Islet of Langerhans (tissue), 1 donor: ENCODE results near the genes APOBEC3A and ENTHD1.

GRCh38 chr22:38484683-38484967, 16.7 kb downstream of the KDELR3 start:
- RRBS, result no CpG with 5 or more reads among the region's 1 CpG

DNA sequence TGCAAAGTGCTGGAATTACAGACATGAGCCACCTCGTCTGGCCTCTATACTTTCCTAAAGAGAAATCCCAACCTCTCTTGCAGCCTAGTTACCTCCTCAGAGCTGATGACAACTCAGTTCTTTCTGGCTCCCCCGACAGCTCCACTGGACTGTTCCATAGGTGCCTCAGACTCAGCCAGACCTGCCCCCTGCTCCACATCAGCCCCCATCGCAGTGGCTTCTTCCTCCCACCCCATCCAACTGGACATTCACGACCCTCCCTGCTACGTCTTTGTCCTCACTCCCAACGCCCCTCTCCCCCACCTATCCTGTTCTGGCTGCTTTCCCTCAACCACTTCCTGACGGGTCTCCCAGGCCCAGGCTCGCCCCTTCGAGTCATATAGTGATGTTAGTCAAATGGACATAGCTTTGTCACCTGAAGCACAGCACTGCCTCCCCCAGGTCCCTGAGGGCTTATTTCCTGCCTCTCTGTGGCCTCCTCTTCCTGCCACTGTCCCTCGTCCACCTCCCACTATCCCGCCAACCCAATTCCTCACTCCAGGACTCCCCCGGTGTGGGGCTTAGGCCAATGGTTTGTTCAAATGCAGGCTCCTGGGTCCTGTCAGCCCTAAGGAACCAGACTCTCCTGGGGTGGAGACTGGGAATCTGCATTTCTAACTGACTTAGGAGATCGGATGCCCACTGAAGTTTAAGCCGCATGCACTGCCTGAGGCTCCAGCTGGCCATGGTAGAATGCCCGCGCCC, 18.5 kb downstream of the SUN2 start:
- RRBS, result no CpG with 5 or more reads among the region's 16 CpGs

GRCh38 chr22:38741886-38742906, 13.6 kb downstream of the SUN2 start:
- RRBS, result 89% methylated on average over 2 of the region's 30 CpGs

DNA sequence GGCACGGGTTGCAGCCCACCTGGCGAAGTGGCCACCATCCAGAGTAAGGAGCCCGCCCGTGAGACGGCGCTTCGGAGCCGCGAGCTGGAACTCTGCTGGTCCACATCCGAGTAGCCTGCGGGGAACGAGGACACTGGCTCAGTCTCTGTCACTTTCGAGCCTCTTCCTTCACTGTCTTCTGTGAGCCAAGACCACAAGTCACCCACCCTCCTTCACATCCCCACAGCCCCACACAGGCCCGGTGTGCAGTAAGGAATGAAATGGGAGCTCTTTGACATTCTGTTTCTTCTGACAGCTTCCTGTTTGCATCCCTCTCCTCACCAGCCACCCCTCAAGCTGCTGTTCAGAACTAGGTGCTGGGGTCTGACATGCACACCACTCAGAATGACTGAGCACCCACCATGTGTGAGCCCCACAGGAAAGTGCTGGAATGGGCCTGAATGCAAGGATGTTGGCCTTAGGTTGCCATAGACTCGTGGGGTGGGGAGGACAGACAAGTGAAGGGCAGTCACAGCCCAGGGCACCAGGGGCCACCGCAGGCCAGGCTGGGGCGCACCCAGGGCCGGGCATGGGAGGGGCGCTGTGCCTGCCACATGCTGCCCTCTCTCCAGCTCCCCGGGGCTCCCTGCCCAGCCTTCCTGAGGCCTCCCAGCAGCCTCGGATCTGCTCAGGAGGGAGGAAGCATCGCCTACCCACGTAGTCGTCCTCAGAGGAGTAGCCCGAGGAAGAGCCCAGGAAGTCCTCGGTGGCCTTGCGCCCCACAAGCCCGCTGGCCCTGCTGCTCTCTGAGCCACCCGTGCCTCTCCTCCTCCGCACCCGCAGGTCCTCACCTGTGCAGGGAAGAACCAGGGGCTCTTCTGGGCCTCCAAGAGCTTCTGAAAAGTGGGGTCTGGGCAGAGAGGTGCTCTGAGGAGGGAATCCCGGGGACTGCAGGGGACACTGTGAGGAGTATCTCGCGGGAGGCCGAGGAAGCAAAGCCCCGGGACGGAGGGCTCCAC, 5.3 kb downstream of the SUN2 start:
- RRBS, result 94% methylated on average over 8 of the region's 37 CpGs

GRCh38 chr22:38756699-38757253, 978 bp upstream of the SUN2 start:
- RRBS, result no CpG with 5 or more reads among the region's 16 CpGs

DNA sequence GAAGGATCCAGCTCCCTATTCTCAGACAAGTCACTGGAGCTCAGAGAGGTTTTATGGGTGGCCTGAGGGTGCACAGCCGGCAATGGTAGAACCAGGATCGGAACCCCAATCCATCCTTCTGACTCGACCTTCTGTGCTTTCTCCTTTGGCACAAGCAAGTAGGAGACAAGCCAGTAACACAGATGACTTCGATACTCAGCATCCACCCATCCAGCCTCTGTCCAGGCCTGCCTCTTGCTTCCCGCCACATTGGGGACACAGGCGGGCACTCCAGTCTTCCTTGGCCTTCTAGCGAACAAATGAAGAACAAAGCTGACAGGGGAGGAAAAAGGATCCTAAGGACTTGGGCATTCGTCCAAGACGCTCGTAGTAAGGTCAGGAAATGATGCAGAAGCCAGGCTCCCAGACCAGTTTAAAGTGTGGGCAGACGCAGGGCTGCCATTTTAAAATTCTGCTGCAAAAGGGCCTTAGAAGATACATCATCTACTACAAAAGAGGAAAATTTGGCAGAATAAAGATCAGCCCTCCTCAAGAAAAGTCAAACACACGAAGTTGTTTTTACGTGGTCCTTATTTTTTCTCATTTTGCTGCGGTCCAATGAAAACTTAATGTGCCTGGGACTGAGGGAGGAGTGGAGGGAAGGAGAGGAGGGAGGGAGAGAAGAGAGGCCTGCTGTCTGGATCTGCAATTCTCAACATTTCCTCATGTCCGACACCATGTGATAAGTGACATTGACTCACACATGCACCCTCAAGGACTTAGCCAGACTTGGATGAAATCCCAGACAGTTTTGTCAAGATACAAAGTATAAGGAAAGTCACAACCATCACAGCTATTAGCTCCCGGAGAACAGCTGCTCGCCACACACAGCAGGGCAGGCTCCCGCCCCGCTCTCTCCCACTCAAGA, 5.9 kb downstream of the DNAL4 start:
- RRBS, result no CpG with 5 or more reads among the region's 19 CpGs

GRCh38 chr22:38957245-38957794, at the start of gene APOBEC3A:
Gene APOBEC3A (plus strand): TSS chr22:38957609.
- RRBS, result no CpG with 5 or more reads among the region's 11 CpGs

DNA sequence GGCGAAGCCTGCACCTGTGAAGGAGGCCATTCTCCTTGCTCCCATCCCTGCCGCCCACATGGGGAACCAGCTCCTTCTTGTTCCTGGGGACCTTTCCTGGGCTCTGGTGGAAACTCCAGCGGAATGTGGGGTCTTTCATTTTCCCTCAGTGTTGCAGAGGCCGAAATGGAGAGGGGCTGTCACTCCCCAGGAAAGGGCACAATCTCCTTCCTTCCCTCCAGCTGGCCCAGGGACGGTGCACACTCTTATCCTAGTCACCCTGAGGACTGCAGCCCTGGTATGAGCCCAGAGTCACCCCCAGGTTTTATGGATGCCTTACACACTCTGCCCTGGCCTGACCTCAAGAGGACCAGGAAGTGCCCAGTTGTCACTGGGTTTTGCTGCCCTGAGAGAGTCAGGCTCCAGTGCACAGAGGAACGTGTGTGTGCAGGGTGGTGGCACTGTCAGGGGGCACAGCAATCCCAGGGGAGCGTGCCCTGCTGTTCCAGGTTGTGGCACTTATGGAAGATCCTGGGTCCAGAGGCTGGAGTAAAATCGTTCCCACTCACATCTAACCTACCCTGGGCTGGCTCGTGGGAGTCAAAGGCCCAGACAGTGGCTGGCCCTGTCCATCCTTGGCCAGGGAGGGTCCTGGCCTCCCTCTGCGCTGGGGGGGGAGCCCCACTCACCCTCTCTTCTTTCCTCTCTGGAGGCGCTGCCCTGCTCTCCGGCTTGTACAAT, 7.5 kb downstream of the APOBEC3A start:
- RRBS, result no CpG with 5 or more reads among the region's 12 CpGs

DNA sequence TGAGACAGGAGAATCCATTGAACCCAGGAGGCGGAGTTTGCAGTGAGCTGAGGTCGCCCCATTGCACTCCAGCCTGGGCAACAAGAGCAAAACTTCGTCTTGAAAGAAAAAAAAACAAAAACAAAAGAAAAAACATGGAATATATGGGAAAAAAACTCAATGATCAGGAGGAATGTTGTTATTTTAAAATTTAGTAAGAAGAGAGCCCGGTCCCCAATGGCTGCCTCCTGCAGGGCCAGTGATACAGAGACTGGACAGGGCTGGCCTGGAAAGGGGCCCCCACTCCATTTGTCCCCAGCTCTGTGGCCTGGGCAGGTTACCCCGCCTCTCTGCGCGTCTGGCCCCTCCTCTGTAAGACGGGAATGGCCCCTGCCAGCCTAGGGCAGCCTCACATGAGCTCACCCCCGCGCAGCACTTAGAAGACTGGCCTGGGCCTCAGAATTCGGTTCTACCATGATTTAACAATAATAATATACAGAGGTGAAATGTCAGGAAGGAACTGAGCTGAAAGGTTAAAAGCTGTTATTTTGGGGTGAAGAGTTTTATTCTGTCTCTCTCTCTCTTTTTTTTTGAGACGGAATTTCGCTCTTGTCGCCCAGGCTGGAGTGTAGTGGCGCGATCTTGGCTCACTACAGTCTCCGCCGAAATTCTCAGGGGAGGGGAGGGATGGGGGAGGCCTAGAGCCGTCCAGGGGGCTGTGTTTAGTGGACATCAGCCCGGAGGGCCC, 1.2 kb downstream of the APOBEC3G start:
- RRBS, result no CpG with 5 or more reads among the region's 20 CpGs

- RRBS, result no CpG with 5 or more reads among the region's 24 CpGs
Observed at GRCh38 chr22:39170897-39171563, 18.6 kb upstream of the CBX7 start.

DNA sequence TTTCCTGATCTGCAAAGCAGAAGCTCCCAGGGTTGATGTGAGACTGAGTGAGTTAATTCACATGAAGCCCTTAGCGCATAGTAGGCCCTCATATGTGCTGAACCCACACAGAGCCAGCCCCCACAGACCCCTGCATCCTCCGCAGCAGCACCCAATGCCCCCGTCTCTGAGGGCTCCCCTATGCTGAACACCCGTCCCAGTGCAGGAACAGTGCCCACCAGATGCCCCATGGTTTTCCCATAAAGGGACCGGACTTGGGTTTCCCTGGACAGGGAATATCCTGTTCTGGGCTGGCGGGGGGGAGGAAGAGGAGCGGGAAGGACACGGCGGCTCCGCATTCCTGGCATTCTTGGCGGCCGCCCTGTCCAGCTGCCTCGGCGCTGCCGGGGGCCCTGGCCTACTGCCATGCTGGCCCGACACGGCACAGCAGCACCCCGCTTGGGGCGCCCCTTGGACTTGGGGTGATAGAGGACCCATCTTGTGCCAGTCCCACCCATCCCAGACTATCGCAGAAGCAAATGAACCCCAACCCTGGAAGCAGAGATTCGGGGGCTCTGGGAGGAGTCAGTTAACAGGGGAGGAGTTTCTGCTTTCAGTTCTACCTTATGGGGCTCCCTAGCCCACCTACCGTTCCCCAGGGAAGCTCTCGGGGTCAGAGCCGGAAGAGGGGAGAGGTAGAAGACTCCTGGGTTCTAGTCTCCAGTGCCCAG, 23.7 kb upstream of the CBX7 start:
- RRBS, result no CpG with 5 or more reads among the region's 24 CpGs

DNA sequence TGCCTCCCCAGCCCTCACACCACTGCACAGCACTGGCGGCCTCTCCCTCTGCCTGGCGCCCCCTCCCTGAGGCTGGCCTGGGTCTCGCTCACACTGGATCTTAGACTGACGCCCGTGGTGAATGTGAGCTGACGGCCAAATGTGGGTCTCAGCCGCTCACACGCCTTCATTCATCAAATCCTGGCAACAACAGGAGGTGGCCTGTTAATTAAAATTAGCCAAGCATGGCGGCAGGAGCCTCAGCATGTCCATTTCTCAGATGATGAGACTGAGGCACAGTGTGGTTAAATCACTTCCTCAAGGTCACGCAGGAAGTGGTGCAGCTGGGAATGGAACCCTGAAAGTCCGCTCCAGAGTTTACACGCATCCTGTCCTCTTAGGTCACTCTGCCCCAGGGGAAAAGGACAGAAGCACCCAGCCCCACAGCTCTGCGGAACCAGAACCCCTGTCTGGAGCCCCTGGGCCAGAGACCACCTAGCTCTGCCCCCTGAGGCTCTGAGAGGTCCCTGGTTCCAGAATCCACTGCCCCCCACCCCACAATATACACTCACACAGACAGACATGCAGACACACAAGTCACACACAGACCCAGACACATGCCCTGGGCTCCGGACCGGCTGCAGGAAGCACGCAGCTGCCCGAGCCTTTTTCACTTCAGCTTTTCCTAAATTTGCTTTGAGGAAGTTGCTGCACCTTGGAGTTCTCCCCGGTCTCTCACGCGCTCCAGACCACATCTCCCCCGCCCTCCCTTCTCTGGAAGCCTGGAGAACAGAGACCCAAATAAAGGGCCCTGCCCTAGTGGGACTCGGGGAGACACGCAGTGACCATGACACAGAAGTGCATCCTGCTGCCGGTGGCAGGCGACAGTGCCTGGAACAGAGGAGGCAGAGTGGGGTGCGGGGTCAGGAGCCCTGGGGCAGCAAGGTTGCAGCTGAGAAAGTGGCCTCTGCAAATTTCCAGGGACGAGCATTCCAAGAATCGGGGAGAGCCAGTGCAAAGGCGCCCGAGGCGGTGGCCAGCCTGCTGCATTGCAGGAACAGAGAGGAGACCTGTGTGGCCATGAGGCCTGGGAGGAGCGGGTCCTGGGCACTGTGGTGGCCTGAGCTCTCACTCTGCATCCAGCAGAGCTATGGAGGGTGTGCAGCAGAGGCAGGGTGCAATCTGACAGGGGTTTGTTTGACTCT, 19.4 kb downstream of the RPL3 start:
- RRBS, result 72% methylated on average over 1 of the region's 32 CpGs

DNA sequence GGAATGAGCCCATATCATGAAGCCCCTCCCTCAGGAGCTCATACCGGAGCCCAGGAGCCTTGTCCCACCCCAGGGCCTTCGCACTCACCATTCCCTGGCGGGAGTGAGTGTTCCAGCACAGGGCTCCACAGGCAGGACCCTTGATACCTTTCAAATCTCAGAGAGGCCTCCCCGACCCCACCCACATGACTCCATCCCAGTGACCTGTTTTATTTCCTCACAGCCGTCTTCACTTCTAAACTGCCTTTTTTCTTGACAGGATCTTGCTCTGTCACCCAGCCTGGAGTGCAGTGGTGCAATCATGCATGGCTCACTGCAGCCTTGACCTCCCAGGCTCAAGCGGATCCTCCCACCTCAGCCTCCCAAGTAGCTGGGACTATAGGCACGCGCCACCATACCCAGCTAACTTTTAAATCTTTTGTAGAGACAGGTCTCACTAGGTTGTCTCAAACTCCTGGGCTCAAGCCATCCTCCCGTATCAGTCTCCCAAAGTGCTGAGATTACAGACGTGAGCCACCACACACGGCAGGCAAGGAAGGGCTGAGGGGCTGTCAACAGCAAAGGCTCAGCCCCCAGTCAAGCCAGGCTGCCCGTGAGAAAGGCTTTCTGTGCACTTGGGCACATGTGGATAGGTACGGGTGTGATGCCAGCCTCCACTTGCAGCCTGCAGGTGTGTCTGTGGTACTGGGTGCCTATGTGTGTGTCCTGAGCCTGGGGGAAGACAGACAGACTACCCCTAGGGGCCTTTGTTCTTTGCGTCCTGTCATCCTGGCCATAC, 9.4 kb downstream of the RPL3 start:
- RRBS, result no CpG with 5 or more reads among the region's 14 CpGs

DNA sequence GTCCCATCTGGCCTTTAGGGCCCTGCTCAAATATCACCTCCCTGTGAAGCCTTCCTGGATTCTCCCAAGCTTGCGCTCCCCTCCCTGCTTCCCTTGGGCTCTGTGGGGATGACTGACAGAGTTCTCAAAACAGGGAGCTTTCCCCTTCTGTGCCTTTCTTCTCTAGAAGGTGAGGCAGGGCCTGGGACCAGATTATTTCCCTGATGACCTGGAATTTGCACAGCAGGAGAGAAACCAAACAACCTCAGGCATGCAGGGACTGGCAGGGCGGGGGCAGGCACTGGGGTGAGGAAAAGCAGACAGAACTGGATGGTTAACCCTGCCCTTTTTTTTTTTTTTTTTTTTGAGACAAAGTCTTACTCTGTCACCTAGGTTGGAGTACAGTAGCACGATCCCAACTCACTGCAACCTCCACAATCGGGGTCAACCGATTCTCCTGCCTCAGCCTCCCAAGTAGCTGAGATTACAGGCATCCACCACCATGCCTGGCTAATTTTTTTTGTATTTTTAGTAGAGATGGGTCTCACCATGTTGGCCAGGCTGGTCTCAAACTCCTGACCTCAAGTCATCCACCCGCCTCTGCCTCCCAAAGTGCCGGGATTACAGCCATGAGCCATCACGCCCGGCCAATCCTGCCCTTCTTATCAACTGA, 11.4 kb downstream of the SYNGR1 start:
- RRBS, result no CpG with 5 or more reads among the region's 9 CpGs

GRCh38 chr22:39489976-39490772, 11.9 kb upstream of the MIEF1 start:
- RRBS, result no CpG with 5 or more reads among the region's 13 CpGs

DNA sequence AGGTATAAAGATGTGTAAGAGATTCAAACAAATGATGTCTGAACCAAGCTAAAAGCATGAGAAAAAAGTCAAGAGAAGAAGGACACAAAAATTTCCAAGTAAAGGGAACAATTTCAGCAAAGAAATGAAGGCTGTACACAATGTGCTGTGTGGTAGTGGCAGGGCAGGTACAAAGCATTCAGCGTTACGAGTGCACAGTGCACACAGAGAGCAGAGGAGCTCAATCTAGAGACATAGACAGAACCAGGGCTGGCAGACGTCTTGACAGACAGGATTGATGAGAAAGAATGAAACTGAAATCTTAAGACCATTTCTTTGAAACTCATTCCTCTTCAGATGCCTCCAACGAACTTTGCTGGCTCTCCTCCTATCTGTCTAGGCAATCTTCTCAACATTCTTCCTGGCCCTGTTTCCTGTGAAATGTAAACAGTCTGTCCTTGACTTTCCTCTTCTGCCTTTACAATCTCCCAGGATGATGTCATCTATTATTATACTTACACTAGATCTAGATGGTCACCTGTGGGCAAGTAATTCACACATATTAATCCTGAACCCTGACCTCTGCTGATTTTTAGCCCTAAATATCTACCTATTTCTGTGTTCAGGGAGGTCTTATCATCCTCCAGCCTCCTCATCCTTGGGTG, 119.6 kb downstream of the ENTHD1 start:
- RRBS, result no CpG with 5 or more reads among the region's 4 CpGs

GRCh38 chr22:39874916-39875361, 18.6 kb downstream of the ENTHD1 start:
- RRBS, result no CpG with 5 or more reads among the region's 17 CpGs

DNA sequence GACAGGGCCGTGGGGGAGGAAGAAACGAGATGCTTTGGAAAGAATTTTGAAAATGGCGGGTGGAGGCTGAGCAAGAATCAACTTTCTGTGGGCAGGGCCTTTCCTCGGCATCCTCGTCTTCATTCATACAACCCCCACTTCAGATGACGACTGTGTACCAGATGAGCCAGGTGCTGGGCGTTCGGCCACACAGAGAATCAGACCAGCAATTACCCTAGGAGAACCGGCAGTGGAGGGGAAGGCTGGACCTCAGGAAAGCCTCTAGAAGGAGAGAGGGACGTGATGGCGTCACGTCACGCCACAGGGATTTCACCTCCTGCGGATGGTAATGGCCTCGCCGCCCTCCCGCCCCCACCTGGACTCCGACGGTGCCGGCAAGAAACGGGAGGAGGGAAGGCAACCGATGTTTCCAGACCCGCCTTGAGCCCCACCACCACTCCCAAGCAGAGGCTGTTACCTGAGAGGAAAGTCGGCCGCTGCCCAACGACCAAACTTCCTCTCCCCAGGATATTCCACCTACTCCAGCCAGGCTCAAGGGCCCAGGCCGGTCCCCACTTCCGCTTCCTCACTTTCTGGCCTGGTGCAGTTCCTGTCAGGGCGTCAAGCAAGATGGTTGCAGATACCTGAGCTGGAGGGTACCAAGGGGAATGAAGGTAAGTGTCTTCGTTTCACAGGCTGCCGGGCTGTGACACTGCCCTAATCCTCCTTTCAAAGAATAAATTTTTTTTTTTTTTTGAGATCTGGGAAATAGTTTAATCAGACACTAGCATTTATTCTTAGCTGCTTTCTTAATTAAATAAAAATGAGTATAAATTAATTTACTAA, at the start of gene ENTHD1:
Gene ENTHD1 (minus strand): TSS at position 523 of the 825 bp plus-strand sequence.
- RRBS, result no CpG with 5 or more reads among the region's 31 CpGs

DNA sequence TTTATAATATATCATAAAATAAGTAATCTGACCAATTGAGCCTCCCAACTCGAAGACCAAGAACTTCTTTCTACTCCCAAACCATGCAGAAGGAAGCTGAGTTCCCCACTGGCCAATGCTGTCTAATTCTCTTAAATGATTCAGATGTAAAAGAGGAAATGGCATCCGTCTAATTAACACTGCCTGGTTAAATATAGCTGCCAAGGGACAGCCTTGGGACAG, 13.8 kb upstream of the TMA7B start:
- RRBS, result no CpG with 5 or more reads among the region's 2 CpGs

- RRBS, result no CpG with 5 or more reads among the region's 5 CpGs
Observed at GRCh38 chr22:40009301-40009499, 14.4 kb downstream of the FAM83F start.